Neuron (in vitro differentiated cells): ENCODE data around the gene UFD1.

- PRO-cap = no peak
Observed at GRCh38 chr22:18111463-18112107, 976 bp downstream of the TUBA8 start.

DNA sequence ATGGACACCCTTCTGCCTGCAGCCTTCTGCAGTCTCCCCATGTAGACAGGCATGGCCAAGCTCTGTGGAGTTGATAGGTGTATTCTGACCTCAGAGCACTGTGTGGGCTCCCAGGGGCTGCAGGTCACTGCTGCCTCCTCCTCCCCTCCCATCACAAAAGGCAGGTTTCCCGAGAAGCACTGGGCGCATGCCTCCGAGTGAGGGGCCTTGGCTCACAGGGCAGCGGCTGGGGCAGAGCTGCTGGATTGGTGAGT lies 2.9 kb downstream of the TUBA8 start:
- PRO-cap = no peak

DNA sequence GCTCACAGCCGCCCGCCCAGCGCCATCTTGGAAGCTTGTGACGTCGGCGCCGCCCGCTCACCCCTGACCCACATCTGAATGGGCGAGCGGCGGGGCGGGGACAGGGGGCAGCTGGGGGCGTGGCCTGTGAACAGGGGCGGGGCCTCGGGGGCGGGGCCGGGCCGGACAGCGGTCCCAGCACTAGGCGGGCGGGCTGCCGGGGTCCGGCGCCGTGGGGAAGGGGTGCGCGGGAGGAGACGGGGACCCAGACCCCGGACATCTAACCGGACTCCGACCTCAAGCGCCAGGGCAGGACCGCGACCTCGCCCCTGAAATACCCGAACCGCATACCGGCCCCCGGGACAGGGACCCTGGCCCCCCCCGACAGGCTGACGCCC lies 33.8 kb downstream of the RIMBP3 start:
- PRO-cap = unidirectional peak, plus-strand start at position 180 of the sequence

- PRO-cap = no peak
Observed at GRCh38 chr22:19174178-19175262, 4.0 kb downstream of the SLC25A1 start.

GRCh38 chr22:19218728-19219223 lies 40.2 kb upstream of the SLC25A1 start:
- PRO-cap = no peak

DNA sequence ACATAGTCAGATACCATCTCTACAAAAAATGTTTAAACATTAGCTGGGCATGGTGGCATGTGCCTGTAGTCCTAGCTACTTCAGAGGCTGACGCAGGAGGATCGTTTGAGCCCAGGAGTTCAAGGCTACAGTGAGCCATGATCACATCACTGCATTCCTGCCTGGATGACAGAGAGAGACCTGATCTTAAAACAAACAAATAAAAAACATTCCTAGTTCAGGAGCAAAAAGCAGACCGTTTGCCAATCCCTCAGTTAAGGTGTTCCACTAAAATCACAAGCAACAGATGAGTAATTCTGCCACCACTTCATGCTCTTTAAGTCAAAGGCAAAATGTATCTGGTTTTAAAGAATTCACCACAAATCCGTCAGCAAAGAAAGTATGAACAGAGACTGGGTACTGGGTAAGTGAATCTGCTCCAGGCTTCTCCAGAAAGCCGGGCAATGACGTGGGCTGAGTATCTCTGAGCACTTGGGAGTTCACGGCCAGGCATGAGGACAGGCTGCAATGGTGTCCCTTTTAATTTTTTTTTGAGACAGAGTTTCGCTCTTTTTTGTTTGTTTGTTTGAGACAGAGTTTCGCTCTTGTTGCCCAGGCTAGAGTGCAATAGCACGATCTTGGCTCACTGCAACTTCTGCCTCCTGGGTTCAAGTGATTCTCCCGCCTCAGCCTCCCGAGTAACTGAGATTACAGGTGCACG lies 19.4 kb downstream of the CLTCL1 start:
- PRO-cap = no peak

DNA sequence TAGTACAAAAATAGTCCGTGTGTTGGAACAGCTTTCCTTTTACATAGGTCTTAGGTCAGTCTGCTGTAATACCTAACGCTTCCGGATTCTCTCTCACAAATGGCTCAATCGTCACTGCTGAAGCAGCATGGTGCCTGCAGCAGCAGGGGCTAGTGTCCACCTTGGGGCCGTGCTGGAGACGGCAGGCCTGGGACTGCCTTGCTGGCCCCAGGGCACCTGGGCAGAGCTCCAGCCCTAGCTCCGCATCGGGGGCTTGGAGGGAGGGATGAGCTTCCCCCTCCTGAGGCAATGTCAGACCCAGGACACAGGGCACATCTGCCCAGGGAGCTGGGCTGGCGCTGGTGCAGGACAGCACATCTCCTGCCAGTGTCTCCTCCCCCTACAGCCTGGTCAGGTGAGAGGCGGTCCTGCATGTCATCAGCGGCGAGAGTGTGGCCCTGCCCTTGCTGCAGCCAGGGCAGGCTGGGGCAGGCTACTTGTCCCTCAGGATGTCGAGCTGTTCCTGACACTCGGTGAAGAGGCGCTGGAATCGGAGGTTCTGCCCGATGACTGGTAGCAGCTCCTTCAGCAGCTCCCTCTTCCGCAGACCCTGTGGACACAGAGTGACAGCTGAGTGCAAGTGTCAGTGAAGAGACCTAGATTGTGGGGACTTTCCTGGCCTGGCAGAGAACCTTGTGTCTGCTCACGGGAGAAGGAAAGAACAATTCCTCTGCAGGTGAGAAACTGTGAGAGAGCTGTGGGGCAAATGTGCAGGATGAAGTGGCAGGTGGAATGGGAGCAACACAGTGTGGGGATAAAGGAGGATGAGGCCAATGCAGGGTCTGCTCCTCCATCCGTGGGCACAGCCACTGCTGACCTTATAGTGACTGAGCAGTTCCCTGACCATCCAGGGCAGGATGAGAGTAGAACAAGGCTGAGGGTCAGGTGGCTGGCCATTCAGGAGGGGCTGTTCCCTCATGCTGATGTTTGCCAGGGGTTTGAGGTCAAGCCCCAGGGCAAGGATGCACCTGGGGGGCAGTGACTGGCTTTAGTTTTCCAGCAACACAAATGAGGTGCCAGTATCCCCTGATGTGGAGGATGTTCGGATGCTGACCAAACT lies 39.8 kb upstream of the CLTCL1 start:
- PRO-cap = no peak

- PRO-cap = bidirectional peak, plus-strand start at chr22:19479225, minus-strand start at chr22:19479185; bidirectional peak, plus-strand start at chr22:19479466, minus-strand start at chr22:19479470
Observed at GRCh38 chr22:19478747-19479533, at the start of gene UFD1. Gene UFD1, minus strand, starts transcription at chr22:19479193.

DNA sequence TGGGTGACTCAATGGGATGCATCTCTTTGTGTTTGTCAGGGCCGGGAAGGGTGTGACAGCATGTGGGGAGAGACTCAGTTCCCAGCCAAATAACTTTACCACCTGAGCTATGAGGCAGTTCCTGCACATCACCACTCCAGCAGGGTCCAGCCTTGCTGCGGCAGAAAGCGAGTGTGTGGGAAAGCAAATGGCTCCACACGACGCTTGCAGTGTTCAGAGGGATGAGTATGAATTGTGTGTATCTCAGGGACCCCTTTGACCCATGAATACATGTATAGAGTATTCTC lies 47.9 kb upstream of the CLDN5 start:
- PRO-cap = no peak

GRCh38 chr22:19579770-19580480 lies 55.7 kb upstream of the CLDN5 start:
- PRO-cap = no peak

- PRO-cap = no peak
Observed at GRCh38 chr22:19603591-19603993, 79.4 kb upstream of the CLDN5 start.

DNA sequence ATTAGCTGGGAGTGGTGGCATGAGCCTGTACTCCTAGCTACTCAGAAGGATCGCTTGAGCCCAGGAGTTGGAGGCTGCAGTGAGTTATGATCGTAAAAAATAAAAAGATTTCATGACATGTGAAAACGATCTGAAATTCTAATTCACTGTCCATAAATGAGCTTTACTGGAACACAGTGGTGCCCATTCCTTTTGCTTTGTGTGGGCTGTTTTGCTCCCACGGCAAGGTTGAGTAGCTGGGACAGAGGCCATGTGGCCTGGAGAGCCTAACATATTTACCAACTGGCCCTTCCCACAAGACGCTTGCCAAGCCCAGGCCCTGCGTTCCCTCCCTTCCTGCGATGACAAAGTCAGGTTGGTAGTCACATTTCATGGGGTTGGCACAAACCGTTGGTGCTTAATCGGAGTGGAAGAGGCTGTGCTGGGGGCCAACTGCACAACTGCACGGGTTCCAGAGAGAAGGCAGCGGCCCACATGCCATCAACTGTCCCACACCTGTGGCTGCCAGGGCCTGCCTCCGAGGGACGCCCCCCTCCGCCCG lies 81.2 kb upstream of the CLDN5 start:
- PRO-cap = no peak

DNA sequence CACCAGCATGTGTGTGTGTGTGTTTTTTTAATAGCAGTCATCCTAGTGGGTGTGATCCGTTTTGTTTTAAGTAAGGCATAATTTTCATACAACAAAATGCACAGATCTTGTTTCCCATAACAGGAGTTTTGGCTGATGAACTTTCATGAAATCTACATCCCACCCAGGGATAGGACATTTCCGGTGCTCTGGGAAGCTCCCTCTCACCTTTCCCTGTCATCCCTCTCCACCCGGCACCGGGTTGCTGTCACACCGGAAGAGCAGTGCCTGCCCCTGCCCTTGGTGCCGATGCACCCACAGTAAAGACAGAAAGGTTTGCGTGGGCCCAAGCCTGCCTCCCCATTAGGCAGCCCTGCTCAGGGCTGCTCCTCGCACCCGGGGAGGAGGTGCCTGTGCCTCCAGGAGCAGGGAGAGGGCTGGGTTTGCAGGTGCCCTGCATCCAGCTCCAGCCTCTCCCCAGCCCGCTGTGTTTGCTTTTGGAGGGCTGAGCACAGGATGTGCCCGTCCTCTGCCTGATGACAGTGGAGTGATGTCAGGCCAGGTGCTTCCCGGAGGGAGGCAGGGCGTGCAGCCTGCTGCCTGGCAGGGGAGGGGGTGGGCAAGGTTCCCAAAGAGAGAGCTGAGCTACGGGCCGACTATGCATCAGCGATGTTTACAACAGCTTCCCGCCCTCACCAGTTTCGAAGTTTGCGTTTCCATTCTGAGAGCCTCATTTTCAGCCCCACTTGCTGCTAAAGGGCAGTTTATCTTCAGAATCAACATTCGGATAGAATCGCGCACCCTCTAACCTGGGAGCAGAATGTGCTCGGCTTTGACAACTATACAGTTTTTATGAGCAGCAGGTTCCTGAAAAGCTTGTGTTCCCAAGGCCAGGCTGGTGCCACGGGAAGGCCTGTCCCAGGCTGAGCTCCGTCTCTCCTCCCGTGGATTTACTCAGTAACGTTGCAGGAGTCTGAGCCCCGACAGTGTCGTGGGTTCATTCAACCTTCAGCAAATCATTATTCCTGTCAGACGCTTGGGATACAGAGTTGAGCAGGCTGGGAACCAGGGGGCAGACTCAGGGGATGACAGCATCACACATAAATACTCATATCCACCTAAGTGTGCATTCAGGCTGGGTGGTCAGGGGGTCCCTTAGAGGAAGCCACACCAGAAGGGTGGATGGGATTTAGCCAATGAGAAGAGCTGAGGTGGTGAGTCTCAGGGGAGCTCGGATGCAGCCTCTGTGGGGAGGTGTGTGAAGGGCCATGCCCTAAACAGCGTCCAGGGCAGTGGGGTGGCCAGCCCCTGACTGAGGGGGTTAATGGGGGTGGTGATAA lies 83.3 kb upstream of the CLDN5 start:
- PRO-cap = no peak

DNA sequence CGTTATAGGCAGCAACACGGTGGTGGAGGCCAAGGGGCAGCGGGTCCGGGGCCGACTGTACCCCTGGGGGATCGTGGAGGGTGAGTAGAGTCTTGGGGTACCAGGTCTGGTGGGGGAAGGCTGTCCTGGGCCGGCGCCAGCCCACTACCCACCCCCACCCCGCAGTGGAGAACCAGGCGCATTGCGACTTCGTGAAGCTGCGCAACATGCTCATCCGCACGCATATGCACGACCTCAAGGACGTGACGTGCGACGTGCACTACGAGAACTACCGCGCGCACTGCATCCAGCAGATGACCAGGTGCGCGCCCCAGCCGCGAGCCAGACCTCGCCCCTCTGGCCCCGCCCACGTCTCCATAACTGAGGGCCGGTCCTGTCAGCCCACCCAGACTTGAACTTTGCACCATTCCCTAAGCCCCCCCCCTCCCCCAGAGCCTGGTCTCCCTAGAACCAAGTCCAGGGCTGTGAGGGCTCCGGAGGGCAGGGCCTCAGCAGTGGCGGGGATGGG lies 1.6 kb upstream of the GP1BB start:
- PRO-cap = no peak

GRCh38 chr22:19876857-19877352 lies 22.2 kb upstream of the GNB1L start:
- PRO-cap = no peak

DNA sequence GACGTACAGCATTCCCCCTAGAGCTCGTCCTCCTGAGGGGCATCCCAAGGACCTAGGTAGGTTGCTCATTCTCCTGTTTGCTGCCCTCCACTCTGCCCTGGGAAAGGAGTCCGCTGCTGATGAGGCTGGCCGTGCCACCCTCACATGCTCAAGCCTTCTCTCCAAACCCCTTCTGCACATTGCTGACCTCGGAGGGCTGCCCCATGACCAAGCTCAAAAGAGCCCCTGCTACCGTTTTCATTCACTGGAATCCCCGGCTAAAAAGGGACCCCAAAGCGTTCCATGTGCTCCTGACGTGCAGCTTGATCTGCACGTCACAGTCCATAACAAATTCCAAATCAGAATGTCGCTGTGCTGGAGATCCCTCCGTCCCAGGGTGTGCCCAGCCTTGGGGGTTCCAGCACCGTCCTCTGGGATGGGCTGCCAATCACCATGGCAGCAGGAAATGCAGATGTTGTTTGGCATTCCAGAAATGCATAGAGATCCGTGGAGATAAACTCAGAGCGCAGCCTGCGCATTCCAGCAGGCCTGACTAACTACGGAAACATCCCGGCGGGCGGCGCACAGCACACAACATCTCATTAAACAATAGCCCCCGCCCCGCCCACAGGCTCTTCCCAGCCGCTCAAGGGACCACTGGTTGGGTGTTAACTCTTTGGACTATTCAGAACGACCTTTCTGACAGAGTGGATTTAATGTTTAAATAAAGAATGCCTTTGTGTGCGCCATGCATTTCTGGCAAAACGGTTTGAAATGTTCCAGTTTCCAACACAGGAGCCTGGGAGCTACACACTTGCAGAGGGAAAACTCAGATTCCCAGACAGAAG lies 26.4 kb upstream of the GNB1L start:
- PRO-cap = no peak

DNA sequence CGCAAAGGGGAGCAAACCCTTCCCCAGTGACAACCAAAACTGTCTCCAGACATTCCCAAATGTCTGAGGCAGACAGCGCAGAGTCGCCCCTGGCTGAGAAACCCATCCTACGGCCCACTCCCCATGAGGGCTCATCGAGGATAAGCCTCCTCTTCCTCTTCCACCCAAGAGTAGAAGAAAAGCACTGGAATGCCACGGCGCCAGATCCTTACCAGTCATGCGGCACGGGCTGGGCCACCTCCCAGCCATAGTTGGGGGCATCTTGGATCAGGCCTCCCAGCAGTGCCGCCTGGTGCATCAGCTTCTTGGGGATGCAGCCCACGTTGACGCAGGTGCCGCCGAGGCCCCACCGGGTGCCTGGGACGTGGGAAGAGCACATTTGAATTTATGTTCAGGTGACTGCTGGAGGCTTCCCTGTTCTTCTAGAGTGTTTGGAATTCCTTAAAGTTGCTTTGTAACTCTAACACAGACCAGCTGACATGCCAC lies 22.9 kb upstream of the COMT start:
- PRO-cap = no peak

GRCh38 chr22:19984195-19984648 lies 32.4 kb downstream of the ARVCF start:
- PRO-cap = no peak

- PRO-cap = bidirectional peak, plus-strand start at chr22:19986953, minus-strand start at chr22:19986925; bidirectional peak, plus-strand start at chr22:19987075, minus-strand start at chr22:19987059; unidirectional peak, minus-strand start at chr22:19987130; unidirectional peak, minus-strand start at chr22:19987196
Observed at GRCh38 chr22:19986856-19987637, 29.6 kb downstream of the ARVCF start.

DNA sequence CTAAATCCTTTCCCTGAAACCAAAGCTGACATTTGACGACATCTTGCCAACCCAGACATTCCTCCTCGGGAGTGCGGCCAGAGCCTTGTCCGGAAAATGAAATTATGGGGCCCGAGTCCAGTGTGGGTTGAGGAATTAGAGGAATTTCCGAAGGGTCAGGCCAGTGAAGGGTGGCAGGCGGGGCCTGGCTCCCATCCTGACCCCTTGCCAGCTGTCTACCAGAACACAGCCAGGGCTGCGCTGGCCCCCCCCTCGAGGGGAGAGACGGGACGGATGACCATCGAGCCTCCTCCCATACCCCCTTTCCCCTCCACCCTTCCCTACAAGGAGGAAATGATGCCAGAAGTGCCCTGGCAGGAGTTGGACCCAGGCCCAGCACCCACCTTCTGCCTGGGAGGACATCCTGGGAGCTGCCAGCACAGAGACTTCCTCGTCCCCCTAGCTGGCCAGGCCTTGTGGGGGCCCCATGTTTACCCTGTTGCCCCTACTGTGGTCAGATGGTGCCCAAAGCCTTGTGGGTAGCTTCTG lies 21.0 kb downstream of the ARVCF start:
- PRO-cap = no peak